Bronchus fibroblast of lung (primary cell): ENCODE measurements around a stretch of chr9.

DNA sequence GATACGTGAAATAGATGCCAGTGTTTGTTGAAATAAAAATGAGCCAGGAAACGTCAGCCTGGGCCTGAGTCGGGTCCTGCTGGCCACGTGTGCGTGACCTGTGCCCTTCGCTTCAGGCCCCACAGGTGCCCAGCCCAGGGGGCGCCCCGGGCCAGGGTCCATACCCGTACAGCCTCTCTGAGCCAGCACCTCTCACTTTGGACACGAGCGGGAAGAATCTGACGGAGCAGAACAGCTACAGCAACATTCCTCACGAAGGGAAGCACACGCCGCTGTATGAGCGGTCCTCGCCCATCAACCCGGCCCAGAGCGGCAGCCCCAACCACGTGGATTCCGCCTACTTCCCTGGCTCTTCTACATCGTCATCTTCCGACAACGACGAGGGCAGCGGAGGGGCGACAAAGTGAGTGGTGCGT is 60.5 kb upstream of the PHF2 start:
- RAMPAGE, long total RNA, result no peak

- RAMPAGE, long total RNA, result no peak
Measured at GRCh38 chr9:93566283-93566904, 10.0 kb upstream of the PHF2 start.

DNA sequence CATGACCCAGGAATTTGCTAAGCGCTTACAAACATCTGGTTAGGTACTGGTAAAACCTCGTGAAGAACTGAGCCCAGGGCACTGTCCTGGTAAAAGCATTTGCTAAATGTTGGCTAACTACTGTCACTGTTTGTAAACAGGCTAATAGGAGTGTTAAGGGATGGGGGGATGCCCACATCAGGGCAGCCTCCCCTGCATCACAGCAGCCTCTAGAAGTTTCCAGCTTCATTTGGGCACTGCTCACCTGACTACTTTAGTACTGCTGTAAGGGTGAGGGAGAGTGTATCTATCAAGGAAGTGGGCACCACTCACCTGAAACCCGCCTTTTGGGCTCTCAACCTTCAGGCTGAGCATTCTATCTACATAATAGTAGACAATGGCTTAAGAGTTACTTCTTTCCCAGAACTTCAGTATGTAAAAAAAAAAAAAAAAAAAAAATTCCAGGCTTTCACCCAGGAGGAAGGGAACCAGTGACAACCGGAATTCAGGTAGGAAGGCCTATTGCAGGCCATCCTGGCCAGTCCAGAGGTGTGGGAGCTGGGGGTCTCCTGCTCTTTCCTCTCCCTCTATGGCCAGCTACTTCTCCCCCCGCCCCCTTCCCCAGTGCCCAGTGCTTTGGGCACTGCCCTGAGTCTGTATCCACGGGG is 1.7 kb upstream of the PHF2 start:
- RAMPAGE, long total RNA, result no peak

DNA sequence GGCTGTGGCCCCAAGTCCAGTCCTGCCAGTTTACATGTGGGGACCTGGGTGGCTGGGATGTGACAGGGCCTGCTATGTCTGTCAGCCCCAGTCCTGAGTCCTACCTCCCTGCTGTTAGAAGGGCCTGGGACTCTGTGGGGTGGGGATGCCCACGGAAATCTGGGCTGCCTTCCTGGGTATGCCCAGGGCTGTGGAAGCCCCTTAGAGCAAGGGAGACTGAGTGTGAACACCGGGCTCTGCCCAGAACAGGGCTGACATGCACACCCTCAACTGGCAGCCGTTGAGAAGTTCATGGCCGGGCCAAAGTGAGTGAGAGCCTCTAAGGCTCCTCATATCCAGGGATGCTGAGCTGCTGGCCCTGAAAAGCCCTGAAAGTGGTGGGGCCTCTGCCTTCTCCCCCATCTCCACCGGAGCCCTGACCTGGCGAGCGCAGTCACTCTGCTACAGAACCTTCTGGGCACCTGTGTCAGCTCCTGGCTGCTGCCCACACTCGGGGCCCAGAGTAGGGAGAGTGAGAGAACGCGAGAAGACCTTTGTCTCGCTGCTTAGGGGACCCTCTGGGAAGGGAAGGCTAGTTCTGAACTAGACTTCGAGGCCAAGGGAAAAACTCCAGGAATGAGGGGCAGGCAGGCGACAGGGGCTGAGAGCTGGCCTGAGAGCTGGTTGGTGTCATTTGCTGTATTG is 1.9 kb downstream of the PHF2 start:
- RAMPAGE, long total RNA, result no peak

DNA sequence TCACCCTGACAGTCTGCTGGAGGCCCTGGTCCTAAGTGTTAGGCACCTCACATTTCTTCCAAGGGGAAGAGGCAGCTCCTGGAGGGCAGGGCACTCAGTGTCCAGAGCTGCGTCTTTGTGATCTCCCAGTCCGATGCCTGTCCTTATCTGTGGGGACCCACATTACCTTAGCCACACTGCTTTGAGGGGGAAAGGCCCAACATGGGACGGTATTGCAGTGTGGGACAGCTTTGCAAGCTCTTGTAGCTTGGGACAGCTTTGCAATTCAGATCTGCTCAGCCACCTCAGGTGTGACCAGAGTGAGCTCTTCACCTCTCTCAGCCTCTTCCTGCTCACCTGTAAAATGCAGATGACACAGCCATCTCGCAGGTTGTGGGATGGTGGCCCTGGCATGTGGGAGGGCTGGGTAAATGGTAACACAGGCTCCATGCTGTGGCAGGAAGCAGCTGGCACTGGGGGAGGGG is 23.9 kb downstream of the PHF2 start:
- RAMPAGE, long total RNA, result no peak

GRCh38 chr9:93659294-93659906 is 83.0 kb downstream of the PHF2 start:
- RAMPAGE, long total RNA, result no peak

GRCh38 chr9:93659907-93660800 is 83.8 kb downstream of the PHF2 start:
- RAMPAGE, long total RNA, result no peak

- RAMPAGE, long total RNA, result no peak
Measured at GRCh38 chr9:93664089-93664881, 87.9 kb downstream of the PHF2 start.

GRCh38 chr9:93677664-93678418 is 101.5 kb downstream of the PHF2 start:
- RAMPAGE, long total RNA, result no peak

- RAMPAGE, long total RNA, result no peak
Measured at GRCh38 chr9:93951107-93951646, 4.0 kb downstream of the BARX1 start.

DNA sequence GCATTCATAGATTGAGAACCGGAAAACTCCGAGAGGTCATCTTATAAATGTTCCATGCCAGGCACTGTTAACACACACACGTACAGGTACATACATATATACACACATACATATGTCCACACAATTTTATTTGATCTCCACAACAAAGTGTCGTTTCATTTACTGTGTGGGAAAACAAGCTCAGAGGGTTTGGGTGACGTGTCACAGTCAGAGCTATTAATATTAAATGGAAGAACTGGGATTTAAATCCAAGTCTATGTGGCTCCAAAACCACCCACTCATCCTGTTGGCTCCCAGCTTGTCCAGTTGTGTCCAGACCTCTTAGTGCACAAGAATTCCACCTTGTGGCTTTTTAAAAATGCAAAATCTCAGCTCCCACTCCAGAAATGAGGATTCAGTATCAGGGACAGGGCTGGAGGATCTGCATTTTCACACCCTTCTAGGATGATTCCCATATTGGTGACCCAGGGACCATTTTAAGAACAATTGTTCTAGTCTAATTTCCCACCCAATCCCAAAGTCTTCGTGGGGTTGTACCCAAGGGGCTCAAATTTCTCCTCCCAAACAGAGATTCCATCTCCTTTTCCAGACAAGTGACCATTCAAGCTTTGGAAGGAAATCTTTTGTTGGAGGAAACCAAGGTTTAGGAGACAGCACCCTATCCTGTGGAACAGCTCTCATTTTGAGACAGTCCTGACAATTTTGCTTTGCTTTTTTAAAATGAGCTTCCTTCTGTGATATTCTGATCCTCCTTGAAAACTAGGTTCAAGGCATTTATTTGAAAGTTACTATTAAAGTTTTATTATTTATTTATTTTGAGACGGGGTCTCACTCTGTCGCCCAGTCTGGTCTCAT is 52.1 kb upstream of the PTPDC1 start:
- RAMPAGE, long total RNA, result no peak

DNA sequence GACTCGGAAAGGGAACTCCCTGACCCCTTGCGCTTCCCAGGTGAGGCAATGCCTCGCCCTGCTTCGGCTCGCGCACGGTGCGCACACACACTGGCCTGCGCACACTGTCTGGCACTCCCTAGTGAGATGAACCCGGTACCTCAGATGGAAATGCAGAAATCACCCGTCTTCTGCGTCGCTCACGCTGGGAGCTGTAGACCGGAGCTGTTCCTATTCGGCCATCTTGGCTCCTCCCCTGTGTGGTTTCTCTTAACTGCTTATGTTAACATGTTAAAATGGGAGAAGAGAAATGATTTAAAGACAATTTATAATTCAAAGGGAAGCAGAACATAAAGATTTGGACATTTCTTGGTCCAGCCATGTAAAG is 35.0 kb downstream of the PTPDC1 start:
- RAMPAGE, long total RNA, result no peak

DNA sequence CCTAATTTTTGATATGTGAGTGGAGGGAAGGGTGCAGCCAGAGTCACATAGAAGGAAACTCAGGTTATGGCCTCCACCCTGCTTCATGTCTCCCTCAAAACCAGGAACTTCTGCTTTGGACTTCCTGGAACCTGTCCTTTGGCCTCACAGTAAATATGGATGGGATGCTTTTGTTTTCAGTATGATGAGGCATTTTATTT is 19.0 kb downstream of the ZNF169 start:
- RAMPAGE, long total RNA, result no peak

DNA sequence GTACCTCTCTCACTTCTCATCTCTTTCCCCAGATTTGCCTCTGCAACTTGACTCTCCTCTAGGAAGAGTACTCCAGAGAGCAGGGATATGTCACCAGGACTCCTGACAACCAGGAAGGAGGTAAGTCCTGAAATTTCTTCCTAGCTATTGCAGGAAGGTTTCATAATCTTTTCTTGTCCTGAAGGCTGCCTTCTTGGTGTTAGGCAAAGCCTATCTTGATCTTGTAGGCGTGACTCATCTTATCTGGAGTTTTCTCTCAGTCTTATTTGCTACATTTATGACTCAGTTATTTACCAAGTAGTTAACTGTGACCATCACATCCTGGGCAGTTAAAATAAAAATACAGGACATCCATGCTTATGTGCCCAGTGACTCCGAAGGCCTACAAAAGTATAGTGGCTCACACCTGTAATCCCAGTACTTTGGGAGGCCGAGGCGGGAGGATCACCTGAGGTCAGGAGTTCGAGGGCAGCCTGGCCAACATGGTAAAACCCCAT is 19.7 kb downstream of the ZNF169 start:
- RAMPAGE, long total RNA, result no peak

- RAMPAGE, long total RNA, result no peak
Measured at GRCh38 chr9:94300879-94301371, 27.5 kb downstream of the NUTM2F start.

GRCh38 chr9:94375054-94375753 is 835 bp downstream of the MFSD14B start:
- RAMPAGE, long total RNA, result no peak

DNA sequence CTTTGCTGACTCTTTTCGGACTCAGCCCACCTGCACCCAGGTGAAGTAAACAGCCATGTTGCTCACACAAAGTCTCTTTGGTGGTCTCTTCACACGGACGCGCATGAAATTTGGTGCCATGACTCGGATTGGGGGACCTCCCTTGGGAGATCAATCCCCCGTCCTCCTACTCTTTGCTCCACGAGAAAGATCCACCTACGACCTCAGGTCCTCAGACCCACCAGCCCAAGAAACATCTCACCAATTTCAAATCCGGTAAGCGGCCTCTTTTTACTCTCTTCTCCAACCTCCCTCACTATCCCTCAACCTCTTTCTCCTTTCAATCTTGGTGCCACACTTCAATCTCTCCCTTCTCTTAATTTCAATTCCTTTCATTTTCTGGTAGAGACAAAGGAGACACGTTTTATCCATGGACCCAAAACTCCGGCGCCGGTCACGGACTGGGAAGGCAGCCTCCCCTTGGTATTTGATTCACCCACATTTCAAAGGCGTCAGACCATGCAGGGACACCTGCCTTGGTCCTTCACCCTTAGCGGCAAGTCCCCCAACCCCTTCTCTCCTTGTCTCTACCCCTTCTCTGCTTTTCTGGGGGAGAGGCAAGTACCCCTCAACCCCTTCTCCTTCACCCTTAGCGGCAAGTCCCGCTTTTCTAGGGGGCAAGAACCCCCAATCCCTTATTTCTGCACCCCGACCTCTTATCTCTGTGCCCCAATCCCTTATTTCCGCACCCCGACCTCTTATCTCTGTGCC is 53.3 kb downstream of the FBP2 start:
- RAMPAGE, long total RNA, result no peak

- RAMPAGE, long total RNA, result no peak
Measured at GRCh38 chr9:94759979-94760545, 33.6 kb downstream of the AOPEP start.

- RAMPAGE, long total RNA, result no peak
Measured at GRCh38 chr9:94761611-94761941, 35.1 kb downstream of the AOPEP start.

GRCh38 chr9:94800839-94801122 is 74.3 kb downstream of the AOPEP start:
- RAMPAGE, long total RNA, result no peak